Endometrial microvascular endothelial cells (primary cell): ENCODE measurements around a stretch of chr2.

DNA sequence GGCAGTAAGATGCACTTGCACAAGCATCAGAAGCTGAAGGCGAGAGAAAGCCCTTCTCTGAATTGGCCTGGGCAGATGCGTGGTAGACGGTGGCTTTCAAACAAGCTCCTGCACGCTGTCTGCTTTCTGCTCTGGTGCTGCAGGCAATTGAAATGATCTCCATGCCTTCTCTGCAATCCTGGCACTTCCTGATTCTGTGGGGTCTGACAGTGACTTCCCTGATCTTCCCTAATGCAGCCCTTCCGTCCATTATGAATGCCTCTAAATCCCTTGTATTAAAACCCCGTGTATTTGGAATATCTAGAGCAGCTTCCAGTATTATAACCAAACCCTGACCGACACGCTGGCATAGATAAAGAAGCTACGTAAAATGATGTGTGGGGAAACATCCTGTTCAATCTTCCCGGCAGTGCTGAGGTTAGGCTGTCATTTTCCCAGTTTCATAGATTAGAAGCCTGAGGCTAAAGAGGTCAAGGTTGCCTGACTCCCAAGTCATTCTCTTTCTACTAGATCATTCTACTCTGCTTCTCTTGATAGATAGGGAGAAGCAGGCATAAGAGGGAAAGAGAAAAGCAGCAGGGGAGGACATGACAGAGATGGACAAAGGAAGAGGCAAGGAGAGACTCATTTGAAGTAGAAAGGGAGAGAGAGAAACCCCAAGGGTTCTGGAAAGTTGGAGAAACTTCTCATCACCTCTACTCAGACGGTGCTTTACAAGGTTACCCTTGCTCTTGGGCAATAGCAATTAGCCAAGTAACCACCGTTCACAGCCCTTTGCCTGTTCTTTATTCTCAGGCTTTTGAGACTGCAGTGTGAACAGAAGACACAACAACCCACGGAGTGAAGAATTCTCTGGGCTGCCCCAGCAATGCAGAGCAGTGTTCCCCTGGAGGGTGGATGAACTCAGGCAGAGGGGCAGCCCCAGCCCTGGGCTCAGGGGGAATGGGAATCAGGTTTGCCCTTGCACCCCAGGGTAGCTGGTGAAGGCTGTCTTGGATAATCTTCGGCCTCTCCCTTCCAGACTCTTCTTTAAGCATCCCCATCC, 69.4 kb downstream of the MCFD2 start:
- RAMPAGE, long total RNA: no peak

GRCh38 chr2:46847765-46848362, 67.7 kb downstream of the MCFD2 start:
- RAMPAGE, long total RNA: no peak

DNA sequence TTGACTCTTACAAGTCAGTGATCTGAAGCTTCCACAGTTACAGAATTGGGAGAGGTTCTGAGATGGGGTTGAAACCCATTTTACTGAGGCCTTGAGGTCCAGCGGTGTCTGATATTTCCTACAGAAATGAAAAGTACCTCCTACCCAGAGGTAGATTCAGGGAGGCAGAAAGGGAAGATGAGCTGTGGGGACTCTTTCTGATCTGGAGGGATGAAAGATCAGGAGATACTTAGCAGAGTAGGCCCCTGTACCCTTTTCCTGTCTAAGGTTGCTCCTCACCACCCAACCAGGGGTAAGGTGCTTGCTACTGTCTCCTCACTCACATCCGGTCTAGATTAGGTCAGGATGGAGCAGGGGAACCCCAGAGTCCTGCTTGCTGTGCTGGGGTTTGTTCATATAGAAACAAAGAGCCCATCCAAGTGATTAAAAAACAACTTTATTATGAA, 2.8 kb downstream of the TTC7A start:
- RAMPAGE, long total RNA: no peak

DNA sequence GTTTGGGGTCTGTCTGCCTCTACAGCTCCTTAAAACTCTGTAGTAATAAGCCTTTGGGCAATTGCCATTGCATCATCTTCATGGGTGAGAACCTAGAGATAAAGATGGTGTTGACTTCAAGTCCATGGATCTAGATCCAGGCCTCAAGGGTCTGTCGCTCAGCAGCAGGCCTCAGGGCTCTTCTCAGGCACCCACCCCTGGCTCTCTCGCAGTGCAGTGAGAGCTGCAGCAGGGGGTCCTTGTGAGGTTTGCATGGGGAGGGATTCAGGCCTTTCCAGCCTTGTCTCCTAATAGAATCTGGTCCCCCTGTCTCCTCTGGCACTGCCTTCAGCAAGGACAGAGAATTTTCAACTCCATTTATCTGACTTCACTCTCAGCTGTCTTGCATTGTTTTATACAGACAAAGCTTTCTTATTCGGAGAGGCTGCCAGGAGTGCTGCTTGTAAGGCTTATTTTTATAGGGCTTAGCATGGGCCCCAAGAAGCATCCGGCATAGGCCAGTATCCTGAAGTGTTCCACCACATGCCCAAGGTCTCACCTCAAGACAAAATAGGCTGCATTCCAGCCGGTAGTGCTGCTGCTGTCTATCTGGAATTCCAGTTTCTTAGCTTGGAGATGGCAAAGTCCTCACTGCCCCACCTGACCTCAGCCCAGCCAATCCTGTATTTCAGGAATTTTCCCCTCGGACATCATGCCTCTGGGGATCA, 22.0 kb downstream of the TTC7A start:
- RAMPAGE, long total RNA: no peak

- RAMPAGE, long total RNA: no peak
Observed at GRCh38 chr2:46964976-46965737, 24.1 kb downstream of the TTC7A start.

DNA sequence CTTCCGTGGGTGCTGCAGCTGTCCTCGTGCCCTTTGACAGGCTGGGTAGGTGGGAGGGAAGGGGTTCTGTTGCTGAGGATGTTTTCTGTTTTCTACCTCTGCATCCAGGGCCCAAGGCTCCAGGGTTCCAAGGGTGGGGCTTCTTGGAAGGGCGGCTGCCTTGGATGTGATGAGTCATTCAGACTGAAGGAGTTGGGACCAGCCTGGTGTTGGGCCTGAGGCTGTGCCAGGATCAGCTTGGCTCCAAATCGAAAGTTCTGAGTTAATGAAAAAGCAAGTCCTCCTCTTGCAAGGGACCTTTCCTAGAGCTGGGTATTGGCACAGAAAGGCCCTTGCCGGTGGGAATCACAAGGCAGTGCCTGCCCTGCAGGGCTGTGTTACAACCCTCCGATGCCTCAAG, 26.9 kb downstream of the TTC7A start:
- RAMPAGE, long total RNA: no peak

DNA sequence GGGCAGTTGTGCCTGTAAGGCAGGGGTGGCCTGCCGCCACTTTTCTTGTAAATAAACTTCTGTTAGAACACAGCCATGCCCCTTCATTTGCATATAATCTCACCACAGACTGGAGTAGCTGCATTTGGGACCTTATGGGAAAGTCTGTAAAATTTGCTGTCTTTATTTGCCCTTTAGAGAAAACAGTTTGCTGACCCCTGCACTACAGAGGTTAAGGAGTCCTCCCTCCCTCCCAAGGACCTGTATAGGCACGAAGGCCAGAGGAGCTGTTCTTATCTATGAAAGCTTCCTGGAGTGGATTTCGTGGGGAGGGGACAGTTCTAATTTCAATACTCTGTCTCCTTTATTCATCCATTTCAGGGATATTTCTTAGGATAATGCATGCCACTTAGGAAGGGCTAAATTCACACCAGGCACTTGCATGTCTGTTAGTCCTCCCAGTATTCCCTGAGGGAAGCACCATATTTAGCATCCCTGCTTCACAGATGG, 42.6 kb downstream of the TTC7A start:
- RAMPAGE, long total RNA: no peak

DNA sequence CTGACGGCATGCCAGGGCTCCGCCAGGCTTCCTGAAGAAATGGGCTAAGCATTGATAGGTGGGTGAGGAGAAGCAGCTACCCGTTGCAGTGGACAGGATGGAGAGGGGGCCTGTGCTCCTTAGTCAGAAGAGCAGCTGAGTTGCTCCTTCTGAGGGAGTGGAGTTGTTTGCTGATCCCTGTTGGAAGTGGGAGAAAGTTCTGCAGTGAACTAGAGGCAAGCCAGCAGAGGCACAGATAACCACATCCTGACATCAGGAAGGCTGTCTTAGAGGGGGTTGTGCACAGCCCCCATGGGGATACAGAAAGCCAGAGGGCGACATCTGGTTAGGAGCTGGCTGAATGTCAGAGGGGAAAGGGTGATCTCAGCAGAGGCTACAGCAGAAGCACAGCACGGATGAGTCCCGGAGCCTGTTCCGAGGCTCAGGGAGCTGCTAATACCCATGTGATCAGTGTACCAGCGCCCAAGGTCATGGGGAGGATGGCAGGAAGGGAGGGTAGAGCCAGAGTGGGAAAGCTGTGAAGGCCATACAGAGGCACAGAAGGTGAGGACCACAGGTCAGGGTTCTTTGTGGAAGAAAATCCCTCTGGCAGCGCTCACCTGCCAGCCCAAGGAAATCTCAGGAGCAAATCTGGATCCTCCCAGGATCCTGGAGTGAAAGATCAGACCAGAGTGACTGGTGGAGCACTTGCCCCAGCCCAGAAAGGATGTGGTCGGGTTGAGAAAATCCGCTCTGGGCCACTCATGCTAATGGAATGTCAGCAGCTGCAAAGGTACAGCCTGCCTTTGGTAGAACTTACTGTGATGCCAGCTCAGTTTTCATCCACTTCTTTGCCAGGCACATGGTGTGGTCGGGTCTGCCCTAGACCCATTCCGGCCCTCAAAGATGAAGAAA, 102.3 kb downstream of the TTC7A start:
- RAMPAGE, long total RNA: no peak

GRCh38 chr2:47056179-47057147, 98.6 kb downstream of the STPG4 start:
- RAMPAGE, long total RNA: no peak

DNA sequence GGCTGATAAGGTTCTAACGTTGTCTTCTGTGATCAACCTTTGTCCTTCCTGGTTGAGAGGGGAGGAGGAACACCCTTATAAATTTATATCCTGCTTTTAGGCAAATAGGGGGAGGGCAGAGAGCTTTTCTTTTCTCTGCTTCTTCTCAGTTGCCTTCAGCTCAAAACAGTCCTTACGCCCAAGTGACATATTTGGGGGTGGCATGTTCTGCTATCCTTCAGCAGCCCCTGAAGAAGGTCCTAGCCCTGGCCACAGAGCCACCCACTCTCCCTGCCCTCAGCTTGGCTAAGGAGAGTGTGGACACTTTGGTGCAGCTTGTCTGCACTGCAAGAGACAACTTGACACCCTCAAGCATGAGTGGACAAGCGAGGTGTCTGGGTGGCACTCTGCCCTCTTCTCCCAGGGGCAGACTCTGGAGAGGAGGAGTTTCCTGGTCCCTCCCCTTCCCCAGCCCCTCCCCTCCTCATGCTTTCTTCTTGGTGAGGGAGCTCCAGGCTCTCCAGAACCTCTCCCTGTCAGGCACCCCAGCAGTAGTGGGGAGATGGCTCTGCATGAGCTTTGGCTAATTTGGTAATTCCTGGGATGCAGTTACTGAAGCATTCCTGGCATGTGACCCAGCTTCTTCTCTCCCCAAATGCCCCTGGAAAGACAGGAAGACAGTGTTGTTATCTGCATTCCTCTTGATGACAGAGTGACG, 89.5 kb downstream of the STPG4 start:
- RAMPAGE, long total RNA: no peak

GRCh38 chr2:47071008-47071863, 83.9 kb downstream of the STPG4 start:
- RAMPAGE, long total RNA: no peak

DNA sequence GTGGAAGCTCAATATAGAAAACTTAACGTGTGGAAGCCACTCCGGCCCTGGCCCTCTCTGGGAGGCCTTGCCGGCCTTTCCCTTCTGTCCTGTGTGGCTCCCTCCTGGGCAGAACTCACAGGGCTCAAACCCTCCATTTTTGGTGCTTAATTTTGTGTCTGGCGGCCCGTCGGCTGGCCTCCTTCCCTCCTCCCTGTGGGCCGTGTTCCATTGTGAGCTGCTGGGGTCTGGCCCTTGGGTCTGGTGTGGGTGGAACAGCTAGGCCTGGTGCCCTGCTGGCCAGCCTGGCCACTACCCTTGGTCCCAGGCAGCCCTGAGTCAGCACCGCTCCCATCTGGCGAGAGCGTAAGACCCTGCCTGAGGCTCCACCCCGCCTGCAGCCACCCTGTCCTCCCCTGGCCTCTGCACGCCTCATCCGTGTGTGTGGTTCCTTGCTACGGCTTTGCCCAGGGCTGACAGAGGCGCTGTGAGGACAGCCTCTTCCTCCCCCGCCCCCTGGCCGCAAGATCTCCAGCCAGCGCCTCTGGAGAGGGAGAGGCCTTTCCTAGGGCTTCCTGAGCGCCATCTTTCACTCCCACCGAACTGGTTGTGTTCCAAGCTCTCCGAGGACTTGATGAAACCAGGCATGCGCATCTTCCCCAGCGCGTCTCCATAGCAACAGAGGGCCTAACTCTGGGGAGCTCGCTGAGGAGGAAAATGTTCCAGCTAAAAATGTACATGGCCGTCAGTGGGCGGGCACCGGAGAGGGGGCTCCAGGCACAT, 83.1 kb downstream of the STPG4 start:
- RAMPAGE, long total RNA: no peak

- RAMPAGE, long total RNA: no peak
Observed at GRCh38 chr2:47077596-47078064, 77.5 kb downstream of the STPG4 start.

DNA sequence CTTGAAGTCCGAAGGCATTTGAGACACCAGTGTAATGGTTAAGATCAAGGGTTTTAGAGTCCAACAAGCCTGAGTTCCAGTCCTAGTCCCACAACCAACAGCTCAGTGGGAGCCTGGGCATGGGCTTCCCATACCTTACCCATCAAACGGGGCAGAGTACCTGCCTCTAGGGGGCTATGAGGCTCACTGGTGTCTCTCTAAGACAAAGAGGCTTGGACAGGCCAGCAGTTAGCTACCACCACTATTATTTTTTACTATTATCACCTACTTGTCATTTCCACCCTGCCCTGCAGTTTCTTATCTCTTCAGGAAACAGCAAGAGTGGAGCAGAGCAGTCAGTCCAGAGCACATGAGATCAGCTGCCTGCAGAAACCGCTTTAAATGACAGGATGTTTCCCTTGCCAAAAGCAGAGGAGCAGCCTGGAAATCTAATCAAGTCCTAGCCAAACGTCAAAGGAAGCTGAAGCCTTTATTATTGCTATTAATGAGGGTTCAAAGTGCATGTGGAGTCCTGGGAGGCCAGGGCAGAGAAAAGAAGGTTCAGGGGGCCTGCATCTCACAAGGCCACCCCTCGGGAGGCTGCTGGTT, 66.6 kb downstream of the STPG4 start:
- RAMPAGE, long total RNA: no peak

- RAMPAGE, long total RNA: no peak
Observed at GRCh38 chr2:47108517-47109163, 46.5 kb downstream of the STPG4 start.

DNA sequence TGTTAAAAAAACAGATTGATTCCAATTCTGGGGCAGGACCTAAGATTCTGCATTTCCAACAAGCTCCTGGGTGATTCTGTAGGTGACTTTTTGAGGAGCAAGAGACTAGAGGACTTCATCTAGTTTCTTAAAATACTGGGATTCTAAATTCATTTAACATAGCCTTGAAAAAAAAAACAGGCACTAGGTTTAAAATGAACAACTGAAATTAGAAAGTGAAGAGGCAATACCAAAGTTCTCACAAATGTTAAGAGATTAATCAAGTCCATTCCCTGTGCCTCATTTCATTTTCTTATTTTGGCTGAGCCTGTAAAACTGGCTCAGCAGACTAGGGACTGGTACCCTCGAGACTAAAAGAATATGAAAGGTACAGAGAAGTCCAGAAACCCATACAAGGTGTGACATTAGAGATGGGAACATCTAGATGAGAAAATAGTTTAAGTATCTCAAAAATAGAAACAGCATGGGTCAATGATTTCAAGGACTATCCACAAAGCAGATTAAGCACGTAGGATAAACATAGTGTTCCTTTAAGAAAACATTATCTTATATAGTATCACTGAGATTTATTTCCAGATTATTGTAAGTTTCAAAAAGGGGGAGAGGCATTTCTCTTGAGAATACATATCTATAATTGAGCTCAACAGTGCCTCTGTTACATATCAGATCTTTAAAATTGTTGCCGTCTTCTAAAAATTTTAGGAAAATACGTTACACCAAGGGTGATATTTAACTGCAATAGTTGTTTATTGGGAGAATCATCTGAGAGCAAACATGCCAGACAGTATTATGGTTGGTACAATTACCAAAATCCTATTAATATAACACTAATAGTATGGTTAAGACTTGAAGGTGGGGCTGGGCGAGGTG, 2.4 kb upstream of the STPG4 start:
- RAMPAGE, long total RNA: no peak

GRCh38 chr2:47230420-47230918, 54.2 kb upstream of the CALM2 start:
- RAMPAGE, long total RNA: no peak

GRCh38 chr2:47269688-47269945, 93.3 kb upstream of the CALM2 start:
- RAMPAGE, long total RNA: no peak

GRCh38 chr2:47334150-47334805, 34.8 kb upstream of the EPCAM start:
- RAMPAGE, long total RNA: no peak

GRCh38 chr2:47378879-47379129, 9.7 kb downstream of the EPCAM start:
- RAMPAGE, long total RNA: no peak